Renal cortical epithelial cell (primary cell): ENCODE measurements around a stretch of chr1.

- RRBS = no CpG with 5 or more reads among the region's 2 CpGs
These were observed 111.0 kb downstream of the POU2F1 start for GRCh38 chr1:167331665-167332116.

DNA sequence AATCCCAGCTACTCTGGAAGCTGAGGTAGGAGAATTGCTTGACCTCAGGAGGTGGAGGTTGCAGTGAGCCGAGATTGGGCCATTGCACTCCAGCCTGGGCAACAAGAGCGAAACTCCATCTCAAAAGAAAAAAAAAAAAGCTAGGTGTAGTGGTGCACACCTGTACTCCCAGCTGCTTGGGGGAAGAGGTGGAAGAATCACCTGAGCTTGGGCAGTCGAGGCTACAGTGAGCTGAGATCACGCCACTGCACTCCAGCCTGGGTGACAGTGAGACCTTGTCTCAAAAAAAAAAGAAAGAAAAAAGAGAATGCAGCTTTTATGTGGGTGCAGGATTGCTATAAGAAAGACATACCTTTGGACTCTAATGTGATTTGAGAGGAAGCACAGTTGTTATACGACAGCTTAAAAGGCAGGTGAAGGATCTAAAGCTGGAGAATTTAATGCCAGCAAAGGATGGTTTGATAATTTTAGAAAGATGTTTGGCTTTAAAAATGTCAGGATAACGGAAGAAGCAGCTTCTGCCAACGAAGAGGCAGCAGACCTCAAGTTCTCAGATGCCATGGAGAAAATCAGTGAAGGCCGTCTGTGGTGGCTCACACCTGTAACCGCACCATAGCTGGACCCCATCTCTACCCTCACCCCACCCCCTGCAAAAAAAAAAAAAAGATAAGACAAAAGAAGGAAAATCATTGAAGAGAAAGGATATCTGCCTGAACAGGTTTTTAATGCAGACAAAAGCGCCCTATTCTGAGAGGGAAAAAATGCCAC, 116.5 kb downstream of the POU2F1 start:
- RRBS = no CpG with 5 or more reads among the region's 10 CpGs

DNA sequence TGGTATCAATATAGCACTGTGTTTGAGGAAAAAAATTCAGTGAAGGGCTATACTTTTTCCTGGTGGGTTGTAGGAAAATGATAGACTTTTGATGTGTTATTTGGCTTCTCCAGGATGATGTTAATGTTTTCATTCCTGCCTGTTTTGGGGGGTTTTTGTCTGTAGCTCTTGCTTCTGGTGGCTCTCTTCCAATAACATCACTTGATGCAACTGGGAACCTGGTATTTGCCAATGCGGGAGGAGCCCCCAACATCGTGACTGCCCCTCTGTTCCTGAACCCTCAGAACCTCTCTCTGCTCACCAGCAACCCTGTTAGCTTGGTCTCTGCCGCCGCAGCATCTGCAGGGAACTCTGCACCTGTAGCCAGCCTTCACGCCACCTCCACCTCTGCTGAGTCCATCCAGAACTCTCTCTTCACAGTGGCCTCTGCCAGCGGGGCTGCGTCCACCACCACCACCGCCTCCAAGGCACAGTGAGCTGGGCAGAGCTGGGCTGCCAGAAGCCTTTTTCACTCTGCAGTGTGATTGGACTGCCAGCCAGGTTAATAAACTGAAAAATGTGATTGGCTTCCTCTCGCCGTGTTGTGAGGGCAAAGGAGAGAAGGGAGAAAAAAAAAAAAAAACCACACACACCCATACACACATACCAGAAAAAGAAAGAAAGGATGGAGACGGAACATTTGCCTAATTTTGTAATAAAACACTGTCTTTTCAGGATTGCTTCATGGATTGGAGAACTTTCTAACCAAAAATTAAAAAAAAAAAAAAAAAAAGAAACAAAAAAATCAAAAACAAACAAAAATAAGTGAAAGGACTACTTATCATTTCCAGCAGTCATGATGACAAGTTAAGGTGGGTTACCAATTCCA, 102.8 kb downstream of the CD247 start:
- RRBS = no CpG with 5 or more reads among the region's 11 CpGs

DNA sequence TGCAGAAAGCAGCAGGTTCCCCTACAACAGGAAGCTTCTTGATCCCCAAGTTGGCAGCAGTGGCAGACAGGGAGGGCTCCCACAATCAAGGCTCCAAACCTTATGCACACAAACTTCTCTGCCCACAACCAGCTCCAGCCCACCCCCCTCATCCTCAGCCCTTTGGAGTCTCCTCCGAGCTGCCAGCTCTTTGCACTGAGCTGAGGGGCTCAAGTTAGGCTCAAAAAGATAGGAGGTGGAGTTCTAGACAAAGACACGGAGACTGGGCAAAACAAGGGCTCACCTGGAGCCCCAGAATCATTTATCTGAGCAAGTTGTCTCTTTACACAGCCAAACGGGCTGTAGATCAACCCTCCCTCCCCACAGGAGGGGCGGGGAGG, 84.2 kb downstream of the CD247 start:
- RRBS = no CpG with 5 or more reads among the region's 4 CpGs

DNA sequence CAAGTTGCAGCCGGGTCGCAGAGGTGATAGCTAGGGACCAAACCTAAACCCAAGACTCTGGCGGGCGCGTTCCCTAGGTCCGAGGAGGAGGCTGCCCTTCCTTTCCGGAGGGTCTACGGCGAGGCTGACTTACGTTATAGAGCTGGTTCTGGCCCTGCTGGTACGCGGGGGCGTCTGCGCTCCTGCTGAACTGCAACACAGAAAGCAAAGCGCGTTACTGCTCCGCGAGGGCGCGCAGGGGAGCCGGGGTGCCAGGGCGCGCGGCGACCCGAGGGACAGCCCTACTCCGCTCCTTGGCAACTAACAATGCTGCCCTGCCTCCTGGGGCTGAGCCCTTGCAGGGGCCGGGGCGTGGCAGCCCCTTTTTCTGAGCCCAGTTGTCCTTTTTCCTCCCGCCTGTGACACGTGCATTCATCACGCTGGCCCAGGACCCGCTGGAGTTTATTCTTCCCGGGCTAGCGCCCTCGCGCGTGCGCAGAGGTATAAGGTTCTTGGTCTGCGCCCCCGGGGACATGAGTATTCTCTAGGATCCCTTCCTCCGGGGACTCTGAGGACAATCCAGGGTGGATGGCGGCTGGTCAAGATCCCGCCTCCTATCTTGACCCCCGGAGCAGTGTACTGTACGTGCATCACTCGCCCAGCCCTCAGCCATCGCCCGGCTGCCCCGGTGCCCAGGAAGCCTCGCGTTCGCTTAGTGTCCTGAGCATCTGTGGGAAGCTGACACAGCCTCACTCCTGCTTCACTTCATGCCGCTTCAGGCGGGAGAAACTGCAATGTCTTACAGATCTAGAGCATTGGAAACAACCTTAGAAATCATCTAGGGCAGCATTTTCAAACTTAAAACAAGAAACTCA, 78.9 kb downstream of the CD247 start:
- RRBS = 5% methylated on average over 29 of the region's 55 CpGs

- RRBS = 88% methylated on average over 9 of the region's 24 CpGs
These were observed 756 bp downstream of the CD247 start for GRCh38 chr1:167517448-167518098.

- RRBS = no CpG with 5 or more reads among the region's 8 CpGs
These were observed 12.6 kb upstream of the RCSD1 start for GRCh38 chr1:167617221-167618138.

GRCh38 chr1:167651081-167651759, 21.2 kb downstream of the RCSD1 start:
- RRBS = no CpG with 5 or more reads among the region's 8 CpGs

GRCh38 chr1:167680945-167681485, 40.8 kb upstream of the MPZL1 start:
- RRBS = no CpG with 5 or more reads among the region's 4 CpGs

GRCh38 chr1:167681486-167682322, 40.1 kb upstream of the MPZL1 start:
- RRBS = no CpG with 5 or more reads among the region's 8 CpGs

DNA sequence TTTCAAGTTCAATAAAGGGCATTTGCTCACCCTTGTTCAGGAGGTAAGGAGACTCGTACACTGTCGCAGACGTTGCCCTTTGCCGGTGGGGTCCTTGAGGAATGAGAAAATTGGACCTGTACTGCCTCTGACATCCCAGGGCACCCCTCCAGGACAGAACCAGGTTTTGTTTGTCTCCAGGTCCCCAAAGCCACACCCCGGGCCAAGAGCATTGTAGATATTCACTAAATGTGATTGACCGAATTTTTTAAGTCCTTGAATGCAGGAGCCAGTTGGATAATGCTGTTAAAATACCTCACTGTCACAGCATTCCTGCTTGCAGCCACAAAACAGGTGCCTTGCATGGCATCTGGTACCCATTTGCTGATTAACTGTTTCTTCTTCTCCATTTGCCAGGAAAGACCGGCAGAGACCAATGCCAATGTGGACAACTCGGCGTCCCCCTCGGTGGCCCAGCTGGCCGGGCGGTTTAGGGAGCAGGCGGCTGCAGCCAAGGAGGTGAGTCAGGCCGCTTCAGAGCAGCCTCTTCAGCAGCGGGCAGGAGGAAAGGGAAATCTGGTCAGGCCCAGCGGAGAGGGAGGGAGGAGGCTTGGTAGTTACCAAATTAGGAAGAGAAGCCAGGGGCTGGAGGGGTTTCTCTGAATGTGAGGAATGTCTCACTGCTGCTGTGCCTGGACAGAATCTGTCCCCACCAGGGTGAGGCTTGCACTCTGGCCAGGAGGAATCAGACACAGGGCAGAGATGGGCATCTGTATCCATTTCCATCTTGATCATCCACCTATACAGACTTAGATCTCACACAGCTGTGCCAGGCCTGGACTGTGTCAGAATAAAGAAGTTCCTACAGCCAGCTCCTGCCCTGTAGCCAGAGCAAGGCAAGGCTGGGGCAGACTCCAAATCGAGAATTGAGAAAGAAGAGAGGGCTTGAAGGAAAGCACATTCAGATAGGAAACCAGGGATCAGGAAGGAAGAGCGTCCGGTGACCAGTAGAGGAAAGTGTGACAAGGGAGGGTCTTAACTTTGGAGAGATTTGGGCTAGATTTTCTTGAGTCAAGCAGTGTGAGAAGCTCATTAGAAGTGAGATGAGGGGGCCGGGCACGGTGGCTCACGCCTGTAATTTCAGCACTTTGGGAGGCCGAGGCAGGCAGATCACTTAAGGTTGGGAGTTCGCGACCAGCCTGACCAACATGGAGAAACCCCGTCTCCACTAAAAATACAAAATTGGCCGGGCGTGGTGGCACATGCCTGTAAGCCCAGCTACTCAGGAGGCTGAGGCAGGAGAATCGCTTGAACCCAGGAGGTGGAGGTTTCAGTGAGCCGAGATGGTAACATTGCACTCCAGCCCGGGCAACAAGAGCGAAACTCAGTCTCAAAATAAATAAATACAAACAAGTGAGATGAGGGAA, 37.8 kb upstream of the MPZL1 start:
- RRBS = 44% methylated on average over 5 of the region's 32 CpGs

GRCh38 chr1:167708780-167709510, 12.8 kb upstream of the MPZL1 start:
- RRBS = no CpG with 5 or more reads among the region's 6 CpGs

DNA sequence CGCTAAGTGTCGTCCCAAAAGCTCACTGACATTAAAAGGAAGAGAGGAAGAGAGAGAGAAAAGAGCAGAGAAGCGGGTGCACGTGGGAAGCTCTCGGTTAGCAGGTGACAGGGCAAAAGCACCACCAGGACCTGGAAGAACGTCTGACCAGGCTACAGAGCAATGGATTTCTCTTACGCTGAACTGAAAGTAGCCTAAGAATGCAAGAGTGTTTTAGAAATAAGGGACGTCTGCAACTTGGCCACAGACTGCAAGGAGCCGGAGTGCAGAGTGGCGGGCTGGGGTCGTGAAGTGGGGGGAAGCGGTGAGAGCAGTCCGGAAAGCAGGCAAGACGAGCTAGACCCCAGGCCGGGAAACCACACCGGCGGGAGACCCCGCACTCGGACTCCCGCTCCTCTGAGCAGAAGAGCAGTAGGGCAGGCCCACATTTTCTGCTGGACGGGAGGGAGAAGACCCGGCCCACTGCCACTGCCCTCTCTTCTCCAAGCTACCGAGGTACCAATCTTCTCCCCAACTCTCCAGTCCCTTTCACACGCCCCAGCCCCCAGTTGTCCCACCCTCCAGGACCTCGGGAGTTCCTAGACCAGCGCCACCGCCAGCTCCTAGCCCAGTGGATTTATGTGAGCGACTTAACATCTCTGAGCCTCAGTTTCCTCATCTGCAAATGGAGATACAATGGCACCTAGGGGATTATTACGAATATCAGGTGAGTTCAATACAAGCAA, 8.2 kb upstream of the MPZL1 start:
- RRBS = 2% methylated on average over 12 of the region's 29 CpGs

DNA sequence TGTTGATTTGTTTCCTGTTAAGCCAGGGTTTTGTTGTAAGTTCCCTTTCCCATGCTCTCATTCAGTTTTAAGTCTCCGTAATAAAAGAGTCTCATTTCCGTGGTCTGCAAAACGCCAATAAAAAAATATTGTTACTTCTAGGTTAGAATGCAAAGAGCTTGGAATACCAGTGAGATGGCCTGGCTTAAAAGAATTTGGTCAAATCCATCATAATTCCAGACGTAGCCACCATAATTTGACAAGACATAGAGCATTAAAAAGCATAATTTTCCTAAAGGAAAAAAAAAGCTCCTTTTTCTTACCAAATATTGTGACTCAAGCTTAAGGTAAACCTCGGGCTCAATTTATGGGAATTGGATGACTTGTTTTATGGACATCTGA, 909 bp downstream of the MPZL1 start:
- RRBS = no CpG with 5 or more reads among the region's 5 CpGs

DNA sequence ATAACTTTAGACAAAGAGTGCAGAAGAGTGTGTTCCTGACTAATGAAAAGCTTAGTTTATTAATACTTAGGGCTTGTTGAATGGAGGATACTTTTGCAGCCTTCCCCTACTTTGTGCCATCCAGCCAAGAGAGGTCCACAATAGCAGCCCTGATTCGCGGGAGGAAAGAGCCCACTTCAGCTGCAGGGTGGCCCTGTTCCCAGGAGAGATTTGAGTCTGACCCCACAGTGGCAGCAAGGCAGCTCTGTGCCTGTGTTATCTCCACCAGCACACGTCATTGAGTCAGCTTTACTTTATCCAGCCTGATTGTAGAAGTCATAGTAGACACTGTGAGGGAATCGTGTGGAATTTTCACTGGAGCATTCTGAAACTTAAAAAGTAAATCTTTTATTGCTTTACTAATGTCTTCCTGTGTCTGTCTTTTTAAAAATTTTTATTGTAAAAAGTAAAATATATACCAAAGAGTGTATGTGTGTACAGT, 35.2 kb downstream of the MPZL1 start:
- RRBS = no CpG with 5 or more reads among the region's 4 CpGs

GRCh38 chr1:167772935-167773653, 51.3 kb downstream of the MPZL1 start:
- RRBS = no CpG with 5 or more reads among the region's 4 CpGs

- RRBS = no CpG with 5 or more reads among the region's 21 CpGs
These were observed 390 bp upstream of the DCAF6 start for GRCh38 chr1:167936135-167936450.

GRCh38 chr1:167974680-167975014, 37.8 kb upstream of the MPC2 start:
- RRBS = no CpG with 5 or more reads among the region's 4 CpGs

- RRBS = no CpG with 5 or more reads among the region's 4 CpGs
These were observed 55.5 kb downstream of the GPR161 start for GRCh38 chr1:168081135-168081641.

- RRBS = no CpG with 5 or more reads among the region's 6 CpGs
These were observed 67.7 kb downstream of the TBX19 start for GRCh38 chr1:168348431-168348644.